ENCODE data around the gene MXRA7.

DNA sequence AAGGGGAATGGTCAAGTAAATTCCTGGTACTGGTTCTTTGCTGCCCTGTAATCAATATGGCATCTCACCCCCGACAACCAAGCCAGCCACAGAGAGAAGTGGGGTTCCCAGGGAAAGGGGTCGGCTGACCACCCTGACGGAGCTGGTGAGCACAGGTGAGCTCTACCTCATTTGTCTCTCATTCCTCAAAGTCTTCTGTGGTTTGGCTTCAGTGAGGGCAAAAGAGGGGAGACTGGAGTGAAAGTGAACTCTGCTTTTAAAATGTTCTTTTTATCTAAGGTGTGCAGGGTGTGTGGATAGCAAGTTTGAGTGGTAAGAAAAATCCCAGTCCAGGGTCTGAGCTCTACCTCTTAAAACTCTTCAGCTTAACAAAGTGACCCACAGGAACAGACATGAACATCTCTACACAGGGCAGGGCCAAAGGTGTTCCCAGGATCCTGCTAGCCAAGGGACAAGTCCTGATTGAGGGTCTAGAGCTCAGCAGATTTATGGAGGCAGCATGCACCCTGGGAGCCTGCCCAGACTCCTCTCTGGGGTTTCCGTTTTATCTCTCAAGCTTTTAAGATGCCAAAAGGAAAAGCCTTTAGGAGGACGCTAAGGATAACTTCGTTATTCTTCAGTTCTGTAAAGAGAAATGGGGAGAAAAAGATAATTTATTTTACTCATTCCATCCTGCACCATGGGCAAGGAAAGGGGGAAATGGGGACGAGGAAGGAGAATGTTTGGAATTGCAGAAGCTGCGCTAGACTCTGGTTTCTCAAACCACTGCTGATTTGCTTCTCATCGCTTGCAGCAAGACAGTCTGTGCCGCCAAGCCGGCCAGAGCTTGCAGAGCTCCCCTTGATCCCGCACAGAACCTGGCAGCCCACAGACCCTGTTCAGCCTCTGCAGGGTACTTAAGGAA, 30.3 kb downstream of the MXRA7 start:
- PRO-cap = no peak
- RAMPAGE, long total RNA = no peak

- PRO-cap = bidirectional peak, plus-strand start at chr17:76700808, minus-strand start at chr17:76700739; bidirectional peak, plus-strand start at chr17:76701285, minus-strand start at chr17:76701255
- RAMPAGE, long total RNA = no peak
Measured at GRCh38 chr17:76700532-76701601, 9.9 kb downstream of the MXRA7 start.

DNA sequence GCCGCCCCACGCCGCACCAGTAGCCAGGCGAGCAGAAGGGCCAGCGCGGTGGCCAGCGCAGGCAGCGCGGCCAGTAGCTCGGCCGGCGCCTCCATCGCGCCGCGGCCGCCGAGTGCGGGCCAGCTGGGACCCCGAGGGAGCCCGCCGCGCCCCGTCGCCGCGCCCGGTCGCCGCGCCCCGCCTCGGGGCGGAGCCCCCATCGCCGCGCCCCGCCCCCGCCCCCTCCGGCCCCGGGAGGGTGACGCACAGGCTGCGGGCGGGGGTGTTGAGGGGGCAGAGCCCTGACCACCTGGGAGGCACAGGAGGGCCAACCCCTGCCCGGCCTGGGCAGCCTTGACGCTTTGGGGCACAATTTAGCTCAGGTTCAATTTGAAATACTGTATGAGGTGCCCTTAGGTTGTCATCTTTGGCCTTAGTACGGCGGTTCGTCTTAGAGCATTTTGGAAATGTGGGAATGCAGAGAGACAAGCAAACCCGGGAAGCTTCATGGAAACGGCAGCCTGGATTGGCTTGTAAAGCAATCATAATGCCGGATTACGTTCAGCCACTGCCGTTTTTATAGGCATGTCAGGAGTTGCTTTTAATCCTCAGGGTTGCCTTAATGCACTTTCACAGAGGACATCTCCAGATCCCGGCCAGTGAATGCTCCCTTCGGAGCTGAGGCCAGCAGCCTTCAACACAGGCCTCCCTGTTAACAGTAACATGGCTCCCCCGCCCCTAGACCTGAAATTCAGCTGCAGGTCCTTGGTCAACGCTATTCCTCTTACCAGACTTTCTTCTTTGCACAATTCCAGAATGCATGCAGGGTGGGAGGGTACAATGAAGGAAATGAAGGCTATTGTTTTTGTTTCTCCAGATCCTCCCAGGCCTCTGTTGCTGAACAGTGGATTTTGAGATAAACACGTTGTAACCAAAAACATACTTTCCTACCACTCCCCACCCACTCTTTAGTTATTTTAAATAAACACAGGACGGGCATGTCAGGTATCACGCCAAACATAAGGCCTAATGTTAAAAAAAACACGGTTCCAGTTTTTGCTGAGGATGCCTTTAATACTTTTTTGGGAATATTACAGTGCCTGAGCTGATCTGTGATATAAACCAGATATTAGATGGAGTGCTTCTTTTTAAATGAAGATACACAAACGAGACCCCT, at the start of gene MXRA7:
Gene MXRA7, minus strand, starts transcription at position 114 of the 1,156 bp plus-strand sequence.
- PRO-cap = bidirectional peak, plus-strand start at position 248 of the sequence, minus-strand start at position 110 of the sequence; unidirectional peak, plus-strand start at position 627 of the sequence
- RAMPAGE, long total RNA = no peak

GRCh38 chr17:76720872-76721429, 5.5 kb downstream of the JMJD6 start:
- PRO-cap = no peak
- RAMPAGE, long total RNA = no peak

DNA sequence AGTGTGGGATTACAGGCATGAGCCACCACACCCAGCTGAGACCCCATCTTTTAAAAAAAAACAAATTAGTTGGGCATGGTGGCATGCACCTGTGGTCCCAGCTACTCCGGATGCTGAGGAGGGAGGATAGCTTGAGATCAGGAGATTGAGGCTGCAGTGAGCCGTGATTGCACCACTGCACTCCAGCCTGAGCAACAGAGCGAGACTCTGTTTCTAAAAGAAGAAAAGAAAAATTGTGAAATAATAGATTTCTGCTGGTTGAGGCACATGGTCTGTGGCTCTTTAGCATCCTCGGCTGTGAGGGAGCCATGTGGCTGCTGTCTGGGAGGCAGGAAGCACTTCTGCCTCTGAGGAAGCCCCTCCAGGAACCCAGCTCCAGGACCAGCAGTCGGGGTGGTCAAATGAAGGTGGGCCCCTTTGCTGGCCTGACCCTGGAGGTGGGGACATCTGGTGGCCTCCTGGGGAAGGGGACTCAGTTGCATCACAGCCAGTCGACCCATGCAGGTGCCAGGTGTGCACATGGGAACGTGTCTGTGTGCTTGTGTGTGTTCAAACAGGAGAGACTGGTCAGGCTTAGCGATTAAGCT, 24.5 kb upstream of the MGAT5B start:
- PRO-cap = no peak
- RAMPAGE, long total RNA = no peak

- PRO-cap = no peak
- RAMPAGE, long total RNA = no peak
Measured at GRCh38 chr17:76867605-76867880, 661 bp upstream of the MGAT5B start.

DNA sequence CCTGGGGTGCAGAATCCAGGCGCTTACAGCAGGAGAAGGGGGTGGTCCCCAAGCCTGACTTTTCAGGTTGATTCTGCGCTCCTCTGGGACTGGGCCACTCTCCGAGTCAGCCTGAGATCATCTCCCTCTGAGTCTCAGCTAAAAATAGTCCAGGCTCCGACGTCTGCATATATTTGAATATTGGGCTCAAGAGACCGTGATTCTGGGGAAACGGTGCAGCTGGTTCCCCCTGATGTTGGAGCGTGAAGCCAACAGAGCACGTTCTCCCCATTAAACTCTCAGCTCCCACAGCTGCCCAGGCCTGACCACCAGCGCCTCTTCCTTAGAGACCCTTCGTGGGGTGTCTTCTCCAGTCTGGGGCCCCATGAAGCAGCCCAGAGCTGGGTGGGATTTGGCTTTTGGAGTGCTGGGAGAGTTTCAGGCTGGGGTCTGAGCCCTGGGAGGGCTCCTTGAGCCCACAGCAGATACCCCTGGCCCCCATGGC, 90.0 kb downstream of the MGAT5B start:
- PRO-cap = no peak
- RAMPAGE, long total RNA = no peak

GRCh38 chr17:77001974-77002877, 134.0 kb downstream of the MGAT5B start:
- PRO-cap = no peak
- RAMPAGE, long total RNA = no peak

DNA sequence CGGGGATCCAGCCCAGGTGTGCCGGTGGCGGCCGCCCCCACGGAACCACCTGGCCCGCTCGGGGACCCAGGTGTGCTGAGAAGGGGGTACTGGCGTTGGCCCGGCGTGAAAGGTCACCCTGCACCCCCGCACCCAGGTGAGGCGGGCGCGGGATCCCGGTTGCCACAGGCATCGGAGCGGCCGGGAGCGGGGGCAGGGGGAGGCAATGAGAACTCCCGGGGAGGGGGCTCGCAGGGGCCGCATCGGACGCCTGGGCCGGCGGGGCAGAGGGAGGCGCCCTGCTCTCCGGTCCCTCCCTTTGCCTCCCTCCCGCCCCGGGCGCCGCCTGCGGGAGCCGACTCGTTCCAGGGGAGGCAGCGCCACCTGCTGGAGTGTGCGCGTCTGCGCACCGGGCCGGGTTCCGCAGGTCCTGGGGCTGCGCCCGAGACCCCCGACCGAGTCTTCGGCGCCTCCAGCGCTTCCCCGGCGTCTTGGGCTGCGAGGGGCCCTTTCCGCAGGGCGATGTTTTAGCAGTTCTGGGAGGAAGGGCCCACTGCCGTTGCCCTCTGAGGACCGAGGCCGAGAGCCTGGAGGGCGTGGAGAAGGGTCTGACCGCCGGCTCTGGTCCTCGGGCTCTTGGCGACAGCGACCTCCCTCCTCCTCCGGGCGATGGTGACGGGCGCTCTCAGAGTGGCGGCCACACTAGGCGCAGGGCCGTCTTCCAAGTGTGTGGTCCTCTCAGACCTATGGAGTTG, 34.3 kb upstream of the SEPTIN9 start:
- PRO-cap = no peak
- RAMPAGE, long total RNA = no peak

DNA sequence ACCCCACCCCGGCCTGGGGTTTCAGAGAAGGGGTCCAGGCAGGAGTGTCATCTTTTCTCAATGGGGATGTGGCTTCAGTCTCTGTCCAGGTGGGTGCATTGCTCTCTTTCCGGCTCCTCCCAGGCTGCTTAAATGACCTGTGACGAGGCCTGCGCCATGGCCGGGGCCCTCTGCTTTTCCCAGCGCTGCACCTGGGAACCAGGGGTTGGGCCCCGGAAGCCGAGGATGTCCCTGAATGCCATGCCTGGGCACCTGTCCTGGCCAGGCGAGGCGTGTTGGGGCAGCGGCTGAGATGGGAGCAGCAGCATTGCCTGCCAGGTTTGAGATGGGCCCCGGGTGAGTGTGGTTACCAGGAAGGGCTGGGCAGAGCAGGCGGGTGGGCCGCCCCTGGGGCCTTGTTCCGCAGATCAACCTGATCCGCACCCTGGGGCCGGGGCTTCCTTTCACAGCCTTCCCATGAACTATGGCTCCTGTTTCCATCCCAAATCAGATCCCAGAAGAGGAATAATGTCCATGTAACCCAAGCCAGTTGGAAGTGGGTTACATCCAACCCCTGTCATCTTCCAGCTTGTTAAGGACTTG, 6.9 kb downstream of the SEPTIN9 start:
- PRO-cap = no peak
- RAMPAGE, long total RNA = no peak

- PRO-cap = no peak
- RAMPAGE, long total RNA = no peak
Measured at GRCh38 chr17:77321832-77322390, 40.6 kb downstream of the SEPTIN9 start.

DNA sequence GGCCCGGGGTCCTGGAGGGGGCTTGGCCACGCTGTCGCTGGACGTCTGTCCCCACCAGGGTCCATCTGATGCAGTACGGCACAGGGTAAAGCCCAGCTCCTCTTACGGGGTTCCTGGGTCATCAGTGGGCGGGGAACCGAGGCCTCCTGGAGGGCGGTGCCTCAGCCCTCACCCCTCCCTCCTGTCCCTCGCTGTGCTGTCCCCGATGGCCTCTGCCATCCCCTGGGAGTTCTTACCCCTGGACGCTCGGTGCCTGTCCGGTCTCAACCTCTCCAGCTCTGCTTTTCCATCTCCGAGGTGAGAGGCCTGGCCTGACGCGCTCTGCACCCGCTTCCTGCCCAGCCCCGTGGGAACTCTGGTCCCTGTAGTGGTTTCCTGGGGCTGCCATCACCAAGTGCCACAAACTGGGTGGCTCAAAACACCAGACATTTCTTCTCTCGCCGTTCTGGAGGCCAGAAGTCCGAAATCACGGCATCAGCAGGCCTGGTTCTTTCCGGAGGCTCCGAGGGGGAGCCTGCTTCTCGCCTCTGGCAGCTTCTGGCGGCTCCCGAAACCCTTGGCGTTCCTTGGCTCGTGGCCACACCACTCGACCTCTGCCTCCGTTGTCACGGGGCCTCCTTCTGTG, 42.3 kb downstream of the SEPTIN9 start:
- PRO-cap = unidirectional peak, minus-strand start at position 523 of the sequence
- RAMPAGE, long total RNA = no peak

DNA sequence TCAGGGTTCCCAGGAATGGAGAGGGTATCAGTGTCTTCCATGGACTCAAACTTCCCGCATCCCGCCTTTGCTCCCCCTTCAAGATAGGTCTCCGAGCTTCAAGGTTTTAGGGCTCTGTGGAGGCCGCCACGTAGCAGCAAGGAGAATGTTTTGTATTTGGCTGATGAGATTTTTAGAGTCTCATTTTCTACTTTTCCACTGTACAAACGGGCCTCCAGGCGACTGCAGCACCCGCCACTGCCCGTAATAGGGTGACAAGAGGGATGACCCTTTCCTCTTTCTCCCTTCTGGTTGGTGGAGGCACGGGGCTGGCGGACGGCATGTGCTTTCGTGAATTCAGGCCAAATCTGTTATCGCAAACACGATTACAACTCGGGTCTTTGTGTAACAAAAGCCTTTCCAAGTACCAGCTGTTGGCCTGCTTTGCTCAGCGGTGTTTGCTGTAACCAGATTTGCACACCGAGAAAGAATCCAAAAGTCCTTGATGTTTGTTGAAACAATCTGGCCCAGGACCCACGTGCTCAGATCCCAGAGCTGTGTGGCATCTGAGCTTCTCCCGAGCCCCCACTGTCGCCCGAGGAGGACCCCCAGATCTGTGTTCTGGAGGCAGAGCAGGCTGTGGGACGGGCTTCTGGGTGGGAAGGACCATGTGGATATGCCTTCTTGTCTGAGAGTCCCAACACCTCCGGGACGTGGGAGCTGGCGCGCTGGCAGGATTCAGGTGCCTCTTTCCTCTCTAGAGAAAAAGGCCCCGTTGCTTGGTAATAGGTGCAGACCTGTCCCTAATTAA, 95.9 kb downstream of the SEPTIN9 start:
- PRO-cap = no peak
- RAMPAGE, long total RNA = no peak

DNA sequence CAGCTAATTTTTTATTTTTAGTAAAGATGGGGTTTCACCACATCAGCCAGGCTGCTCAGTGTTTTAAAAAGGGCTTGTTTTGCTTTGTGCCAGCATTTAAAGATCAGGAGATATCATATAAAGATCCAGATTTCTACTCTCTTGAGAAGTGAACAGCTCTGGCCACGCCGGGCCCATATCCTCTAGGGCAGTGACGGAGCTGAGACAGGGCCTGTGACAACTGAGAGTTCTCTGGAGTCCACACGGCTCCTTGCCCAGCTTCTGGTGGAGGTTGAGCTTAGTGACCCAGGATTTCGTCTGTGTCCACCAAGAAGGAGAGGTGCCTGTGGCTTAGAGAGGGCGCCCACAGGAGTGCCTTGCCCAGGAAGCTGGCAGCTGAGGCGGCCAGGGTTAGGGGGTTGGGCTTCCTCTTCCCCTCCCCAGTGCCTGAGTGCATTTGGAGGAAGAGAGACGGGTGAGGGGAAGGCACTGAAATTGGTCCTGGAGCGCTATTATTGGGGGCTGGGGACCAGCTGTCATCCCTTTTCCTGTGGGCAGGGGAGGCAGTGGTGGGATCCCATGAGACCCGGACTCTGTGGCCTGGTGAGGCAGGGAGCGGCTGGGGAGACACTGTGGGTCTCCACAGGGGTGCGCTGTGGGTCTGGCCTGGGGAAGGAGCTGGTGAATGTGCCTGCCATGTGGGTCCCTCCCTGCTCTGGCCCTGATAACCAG, 119.0 kb downstream of the SEPTIN9 start:
- PRO-cap = no peak
- RAMPAGE, long total RNA = no peak

DNA sequence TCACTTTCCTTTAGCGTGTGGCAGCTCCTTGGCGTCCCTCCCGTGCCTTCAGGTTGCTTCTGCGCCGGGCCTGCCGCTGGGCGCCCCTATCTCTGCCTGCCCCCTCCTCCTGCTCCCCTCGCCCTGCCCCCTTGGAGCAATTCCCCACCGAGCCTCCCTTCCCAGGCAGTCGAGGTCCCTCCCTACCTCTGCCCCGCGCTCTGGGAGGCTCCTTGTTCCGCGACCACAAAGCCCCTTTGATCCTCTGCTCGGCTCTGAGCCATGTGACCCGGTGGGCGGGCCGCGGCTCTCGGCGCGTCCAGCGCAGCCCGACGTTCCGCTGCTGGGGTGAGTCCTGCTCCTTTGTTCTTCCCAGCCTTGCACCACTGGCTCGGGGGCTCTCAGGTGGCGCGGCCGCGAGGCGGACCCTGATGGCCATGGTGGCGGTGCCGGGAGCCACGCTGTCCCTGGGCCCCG, 169.9 kb downstream of the SEPTIN9 start:
- PRO-cap = bidirectional peak, plus-strand start at position 168 of the sequence, minus-strand start at position 63 of the sequence; bidirectional peak, plus-strand start at position 314 of the sequence, minus-strand start at position 265 of the sequence
- RAMPAGE, long total RNA = start-site peak on the plus strand centred at position 293 of the sequence, 38 bp wide, 232 reads

DNA sequence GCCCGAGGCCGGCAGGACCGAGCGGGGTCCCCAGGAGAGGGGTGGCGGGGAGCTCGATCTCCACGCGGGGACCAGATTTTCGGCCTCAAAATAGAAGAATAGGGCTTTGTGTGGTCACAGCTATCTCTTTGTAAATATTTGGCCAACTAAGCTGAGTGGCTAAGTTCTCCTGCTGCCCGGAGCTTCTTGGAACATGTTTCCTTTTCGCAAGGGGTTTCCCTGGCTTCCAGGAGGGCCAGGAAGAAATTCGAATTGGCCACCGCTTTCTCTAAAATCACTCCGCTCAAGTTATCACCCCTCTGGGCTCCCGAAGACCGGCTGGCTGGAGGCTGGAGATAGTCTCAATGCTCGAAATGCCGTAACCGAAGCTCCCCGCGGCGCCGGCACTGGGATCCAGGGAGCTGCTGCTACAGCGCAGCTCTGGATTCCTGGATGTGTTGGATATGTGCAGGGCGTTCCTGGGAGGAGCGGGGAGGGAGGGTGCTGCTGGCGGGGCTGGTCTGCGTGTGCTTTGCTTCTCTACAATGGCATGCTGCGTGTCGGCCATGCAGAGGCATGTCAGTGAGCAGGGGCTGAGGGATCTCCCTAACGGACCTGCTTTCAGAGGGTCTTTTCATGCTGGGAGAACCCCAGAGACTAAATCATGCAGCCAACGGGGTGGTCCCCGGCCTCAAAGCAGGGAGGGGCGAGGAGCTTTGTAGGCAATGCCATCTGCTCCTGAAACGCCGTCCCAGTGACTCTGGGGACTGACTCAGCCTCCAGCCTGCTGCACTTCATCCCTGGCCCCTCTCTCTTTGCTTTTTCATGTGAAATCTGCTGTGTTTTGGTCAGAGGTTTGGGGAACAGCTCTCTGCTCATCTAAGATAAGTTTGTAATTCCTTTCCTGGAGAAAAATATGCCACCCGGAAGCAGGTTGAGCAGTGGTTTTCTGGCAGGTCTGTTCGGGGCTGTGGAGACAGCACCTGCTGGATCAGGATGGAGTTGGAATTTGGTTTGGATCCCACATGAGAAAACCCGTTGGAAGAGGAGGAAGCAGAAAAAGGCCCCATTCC, 170.7 kb downstream of the SEPTIN9 start:
- PRO-cap = unidirectional peak, minus-strand start at position 436 of the sequence
- RAMPAGE, long total RNA = no peak

- PRO-cap = no peak
- RAMPAGE, long total RNA = no peak
Measured at GRCh38 chr17:77523635-77523960, 242.3 kb downstream of the SEPTIN9 start.

- PRO-cap = unidirectional peak, minus-strand start at chr17:77601082; unidirectional peak, minus-strand start at chr17:77601143
- RAMPAGE, long total RNA = no peak
Measured at GRCh38 chr17:77600830-77601531, 319.7 kb downstream of the SEPTIN9 start.

GRCh38 chr17:77829473-77830912, 128.5 kb upstream of the TNRC6C start:
- PRO-cap = bidirectional peak, plus-strand start at chr17:77830317, minus-strand start at chr17:77830056; bidirectional peak, plus-strand start at chr17:77830647, minus-strand start at chr17:77830564
- RAMPAGE, long total RNA = no peak

DNA sequence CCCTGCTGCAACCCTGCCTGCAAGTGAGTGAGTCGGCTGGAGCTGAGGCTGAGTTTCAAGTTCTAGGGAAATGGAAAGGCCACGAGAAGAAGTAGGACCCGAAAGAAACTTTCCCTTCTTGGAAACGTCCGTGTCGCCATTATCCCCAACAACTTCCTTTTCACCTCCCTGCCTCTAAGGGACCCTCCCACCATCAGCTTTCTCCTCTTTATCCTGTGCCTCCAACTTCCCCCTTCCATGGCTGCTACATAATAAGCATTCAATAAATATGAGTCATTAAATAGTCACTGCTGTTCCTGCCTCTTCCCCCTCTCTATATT, 116.0 kb upstream of the TNRC6C start:
- PRO-cap = no peak
- RAMPAGE, long total RNA = no peak